Type B pancreatic cell (in vitro differentiated cells): ENCODE results near the gene ABCA13.

- PRO-cap: unidirectional peak, minus-strand start at chr7:47116851
Measured at GRCh38 chr7:47116721-47117057, 465.2 kb downstream of the TNS3 start.

- PRO-cap: no peak
Measured at GRCh38 chr7:47191703-47192072, 390.2 kb downstream of the TNS3 start.

DNA sequence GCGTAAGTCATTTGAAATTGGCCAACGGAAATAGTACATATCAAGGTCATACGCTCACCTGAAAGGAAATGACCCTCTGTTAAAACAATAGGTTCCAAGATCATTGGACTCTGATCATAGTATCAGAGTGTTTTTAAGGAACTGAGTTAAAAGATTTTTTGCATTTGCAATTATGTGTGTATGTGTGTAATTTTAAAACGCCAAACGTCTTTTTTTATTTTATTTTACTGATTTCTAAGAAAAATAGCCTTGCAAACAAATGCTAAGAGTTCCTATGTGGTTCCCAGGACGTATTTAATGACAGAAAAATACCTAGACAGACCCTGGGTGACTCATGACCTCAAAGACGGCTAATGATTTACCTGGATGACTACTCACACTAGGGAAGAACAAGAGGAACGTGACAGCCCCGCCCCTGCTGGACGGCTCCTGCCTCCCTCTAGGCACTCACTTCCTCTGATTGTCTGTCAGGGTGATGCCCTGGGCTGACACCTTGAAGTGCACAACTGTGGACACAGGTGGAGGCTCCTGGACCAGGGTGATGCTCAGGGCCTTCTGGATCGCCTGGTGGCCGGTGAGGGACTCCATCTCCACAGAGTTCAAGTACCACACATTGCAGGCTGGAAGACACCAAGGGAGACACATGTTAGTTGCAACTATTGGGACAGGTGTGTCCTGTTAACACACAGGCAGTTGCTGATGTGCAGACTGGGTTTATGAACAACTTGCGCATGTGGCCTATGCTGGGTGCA is 298.5 kb downstream of the TNS3 start:
- PRO-cap: no peak

DNA sequence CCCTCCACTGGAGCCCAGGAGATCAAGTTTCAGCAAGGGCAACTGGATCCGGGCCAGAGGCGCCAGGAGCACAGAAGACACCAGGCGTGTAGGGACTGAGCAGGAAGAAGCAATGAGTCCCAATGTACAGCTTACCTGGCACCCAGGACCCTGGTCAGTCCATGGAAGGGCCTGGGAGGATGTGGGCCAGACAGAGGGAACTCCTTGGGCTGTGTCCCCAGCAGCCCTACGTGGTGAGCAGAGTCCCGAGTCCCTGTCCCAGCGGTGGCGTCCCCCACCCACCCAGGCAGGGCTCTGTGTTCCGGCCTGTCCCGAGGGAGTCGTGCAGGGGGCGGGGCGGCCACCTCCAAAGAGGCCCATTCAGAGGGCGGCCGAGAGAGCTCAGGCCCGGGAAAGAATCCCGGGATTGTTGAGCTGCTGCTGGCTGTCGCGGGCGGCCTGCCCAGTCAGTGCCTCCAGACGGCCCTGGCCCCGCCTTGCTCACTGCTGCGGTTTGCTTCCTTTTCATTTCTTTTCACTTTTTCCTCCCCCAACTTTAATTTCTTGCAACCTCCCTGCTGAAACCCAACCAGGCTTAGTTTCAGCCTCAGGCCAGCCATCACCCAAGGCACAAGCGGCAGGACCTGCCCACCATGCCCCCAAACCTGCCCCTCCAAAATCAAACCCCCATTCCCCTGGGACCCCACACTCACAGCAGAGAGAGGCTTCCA is 253.9 kb downstream of the TNS3 start:
- PRO-cap: no peak

DNA sequence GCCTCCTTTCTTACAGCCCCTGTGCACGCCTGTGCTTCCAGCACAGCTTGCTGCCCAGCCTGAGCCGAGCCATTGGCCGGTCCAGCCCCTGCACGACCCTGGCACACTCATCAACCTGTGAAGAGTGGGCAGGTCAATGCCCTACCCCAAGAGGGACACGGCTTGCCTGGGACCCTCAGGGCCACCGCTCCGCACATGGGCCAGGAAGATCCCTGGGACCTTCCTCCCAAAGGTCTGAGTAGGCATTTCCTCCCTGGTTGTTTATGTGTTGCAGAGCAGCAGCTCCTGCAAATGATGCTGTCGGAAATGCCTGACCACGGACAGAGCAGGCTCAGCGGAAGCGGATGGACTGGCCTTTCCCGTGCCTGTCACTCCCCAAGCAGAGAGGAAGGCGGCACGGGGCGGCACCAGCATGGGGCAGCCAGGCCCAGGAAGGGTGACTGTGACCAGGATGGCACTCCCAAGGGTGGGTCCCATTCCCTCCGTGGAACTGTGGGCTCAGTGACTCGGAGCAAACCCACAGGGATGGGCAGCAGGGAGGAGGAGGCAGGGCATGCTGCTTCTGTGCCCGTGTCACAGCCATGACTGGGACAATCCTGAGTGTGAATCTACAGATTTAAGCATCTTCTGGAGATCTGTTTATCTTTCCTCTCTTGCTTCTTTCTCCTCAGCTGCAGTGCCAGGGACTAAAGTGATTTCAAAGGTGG is 252.4 kb downstream of the TNS3 start:
- PRO-cap: no peak

- PRO-cap: no peak
Measured at GRCh38 chr7:47352013-47352519, 229.8 kb downstream of the TNS3 start.

DNA sequence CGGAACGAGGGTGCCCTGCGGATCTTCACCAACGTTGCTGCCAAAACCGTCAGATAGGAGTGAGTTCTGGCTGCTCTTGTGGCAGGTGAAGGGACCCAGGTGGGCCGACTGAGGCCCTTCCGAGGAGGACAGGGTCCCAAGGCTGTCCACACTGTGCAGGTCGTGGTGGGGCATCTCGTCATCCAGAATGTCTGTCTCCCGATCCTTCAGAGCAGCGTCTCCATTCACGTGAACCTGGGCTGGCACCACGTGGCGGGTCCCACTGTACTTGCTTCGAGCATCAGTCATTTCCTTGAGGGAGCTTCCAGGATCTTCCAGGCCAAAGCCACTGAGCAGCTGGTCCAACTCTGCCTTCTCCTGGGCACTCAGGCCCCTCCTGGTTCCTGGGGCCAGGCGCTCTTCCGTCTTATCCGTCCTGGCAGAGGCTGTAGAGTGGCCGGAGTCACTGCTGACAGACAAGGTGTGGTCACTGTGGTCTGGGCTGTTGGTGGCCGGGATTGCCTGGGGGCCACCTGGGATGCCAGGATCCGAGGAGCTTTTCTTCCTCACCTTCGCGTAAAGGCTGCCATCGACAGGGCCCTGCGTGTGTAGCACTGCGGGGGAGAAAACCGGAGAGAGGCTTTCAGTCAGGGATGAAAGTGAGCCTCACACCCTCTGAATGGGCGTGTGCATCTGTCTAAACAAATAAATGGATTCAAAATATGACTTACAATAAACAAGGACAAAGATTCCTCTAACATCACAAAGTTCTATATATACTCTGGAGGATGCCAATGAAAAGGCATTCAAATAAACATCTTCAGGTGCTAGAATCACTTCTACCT is 212.7 kb downstream of the TNS3 start:
- PRO-cap: no peak

GRCh38 chr7:47401075-47401365 is 180.9 kb downstream of the TNS3 start:
- PRO-cap: no peak

- PRO-cap: no peak
Measured at GRCh38 chr7:47452814-47453555, 128.9 kb downstream of the TNS3 start.

- PRO-cap: no peak
Measured at GRCh38 chr7:47457439-47458057, 124.4 kb downstream of the TNS3 start.

DNA sequence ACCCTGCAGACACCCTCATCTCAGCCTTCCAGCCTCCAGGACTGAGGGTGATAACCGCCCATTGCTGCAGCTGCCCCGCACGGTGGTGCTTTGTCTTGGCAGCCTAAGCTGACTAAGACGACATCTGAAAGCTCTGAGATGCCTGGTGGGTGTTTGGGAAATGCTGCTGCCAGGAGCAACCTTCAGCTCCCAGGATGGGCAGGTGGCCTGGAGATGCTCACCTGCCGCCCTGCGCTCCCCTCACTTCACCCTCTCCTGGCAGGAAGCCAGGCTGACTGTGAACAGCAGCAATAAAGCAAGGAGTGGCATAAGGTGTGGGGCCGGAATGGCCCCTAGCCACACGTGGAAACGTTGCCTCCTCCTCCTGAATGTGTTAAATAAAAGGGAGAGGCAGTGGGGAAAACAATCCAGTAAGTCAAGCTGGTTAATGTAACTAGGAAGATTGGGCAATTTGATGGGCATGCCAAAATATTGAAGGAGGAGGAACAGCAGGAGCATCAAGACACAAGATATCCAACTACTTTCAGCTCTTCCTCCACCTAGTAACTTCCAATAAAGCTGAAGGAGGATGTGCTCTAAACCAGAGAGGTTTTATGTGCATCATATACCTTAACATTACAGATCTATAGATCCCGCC is 121.5 kb downstream of the TNS3 start:
- PRO-cap: no peak

- PRO-cap: no peak
Measured at GRCh38 chr7:47474645-47475089, 107.2 kb downstream of the TNS3 start.

DNA sequence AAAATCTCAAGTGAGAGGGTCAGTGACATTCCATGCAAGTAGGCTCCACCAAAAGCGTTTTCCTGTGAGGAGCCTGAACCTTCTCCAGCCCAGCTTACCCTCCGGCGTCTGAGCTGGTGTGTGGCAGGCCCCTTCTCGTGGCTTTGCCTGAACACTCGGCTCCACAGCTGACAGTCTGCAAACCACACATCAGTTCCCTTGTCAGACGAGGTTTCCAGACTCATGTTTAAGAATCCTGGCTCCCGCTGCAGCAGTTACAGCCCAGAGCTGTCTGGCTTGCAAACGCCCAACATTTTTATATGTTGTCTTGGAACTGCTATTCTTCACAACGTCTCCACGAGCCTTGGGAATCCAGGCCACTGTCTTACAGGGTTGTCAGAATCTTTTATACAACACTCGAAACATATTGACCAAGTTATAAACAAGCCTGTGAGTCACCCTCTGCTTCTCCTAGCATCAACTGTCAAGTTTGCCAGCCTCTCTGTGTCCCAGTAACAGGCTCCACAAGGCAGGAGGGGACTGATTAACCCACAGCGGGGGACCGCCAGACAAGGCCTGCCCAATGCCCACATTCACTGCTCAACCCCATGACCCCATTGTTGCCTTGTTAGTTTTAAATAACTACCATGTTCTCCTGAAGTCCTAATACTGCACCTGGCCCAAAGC is 68.1 kb downstream of the TNS3 start:
- PRO-cap: no peak

DNA sequence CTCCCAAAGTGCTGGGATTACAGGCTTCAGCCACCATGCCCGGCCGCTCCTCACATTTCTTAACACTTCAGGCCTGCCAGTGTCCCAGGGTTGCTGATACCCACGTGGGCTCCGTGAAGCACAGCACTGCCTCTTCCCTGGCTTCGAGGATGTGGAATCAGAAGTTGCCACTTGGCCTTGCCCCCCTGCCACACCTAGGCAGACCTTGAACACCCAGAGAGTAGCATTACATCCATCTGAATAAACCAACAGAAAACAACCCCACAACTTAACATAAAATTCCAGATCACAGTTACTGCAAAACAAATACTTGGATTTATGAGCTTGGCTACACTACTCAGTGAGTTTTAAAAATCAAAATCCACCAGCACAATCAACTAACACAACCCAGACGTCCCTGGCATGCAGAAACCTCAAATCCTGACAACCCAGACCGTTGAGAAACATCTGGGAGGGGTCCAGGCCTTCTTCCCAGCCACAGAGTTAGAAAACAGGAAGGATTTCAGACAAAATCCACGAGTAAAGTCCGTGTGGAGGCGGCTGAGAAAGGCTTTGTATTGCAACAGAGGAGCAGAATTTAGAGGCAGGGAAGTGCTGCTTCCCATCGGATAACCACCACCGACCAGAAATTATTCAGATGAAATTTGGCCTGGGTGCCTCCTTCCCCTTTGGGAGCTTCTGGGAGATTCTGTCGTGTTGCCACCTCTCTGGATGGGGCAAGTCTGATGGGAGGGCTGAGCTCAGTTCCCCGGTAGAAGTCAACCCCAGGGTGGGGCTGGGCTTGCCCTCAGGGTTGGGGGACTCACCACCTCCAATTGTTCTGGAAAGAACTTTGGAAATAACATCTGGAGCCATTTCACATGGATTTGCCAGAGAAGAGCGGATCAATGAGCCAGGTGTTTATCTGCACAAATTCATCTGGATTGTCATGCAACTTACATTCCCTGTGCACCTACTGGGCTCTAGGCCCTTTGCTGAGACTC is 61.5 kb downstream of the TNS3 start:
- PRO-cap: no peak

DNA sequence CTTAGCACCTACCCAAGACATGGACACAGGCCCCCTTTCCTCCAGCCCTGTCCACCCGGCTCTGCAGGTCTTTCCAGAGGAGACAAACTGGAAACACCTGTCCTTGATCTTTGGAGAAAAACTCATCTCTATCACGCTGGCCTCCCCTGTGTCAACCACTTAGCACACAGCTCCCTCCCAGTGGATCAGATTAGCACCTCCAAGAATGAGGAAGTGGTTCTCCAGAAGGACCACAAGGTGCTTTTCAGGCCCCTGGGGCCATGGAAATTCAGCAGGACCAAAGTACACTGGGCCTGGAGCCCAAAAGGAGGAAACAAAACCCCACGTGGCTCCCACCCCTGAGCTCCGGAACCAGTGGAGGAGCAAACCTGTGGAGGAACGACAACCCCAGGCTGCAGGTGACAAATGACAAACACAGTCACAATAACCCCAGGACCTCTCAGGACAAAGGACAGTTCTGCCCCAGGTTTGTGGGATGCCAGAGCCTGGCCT is 5.9 kb downstream of the TNS3 start:
- PRO-cap: no peak

DNA sequence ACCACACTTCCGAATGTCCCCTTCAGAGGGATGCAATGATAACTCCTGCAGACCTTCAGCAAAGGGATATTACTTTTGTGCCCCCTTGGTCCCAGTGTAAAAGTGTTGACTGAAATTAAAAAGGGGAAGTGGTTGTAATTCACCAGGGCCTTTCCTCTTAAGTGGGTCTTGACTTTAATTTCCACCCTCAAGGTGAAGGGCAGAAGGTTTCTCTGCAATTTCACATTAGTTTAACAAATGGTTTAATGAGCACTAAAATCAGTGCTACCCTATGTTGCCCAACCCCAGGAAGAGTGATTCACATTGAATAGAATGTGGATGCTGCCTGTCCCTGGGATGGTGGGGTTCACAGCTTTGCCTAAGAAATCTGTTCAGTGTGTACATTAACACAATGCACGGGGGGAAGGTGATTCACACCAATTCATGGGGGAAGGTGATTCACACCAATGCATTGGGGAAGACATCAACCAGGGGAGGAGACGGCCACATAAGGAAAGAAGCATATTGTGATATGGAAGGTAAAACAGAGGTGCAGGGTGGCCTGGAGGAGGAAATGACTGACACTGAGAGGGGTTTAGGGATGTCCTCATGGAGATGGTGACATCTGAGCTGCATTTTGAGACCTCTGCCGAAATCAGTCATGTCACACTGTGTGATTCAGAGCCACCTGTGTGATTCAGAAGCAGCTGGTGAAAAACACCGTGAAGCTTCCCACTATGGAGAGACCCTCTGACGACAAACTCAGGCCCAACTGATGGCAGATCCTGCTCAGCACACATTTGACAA is 19.5 kb upstream of the TNS3 start:
- PRO-cap: no peak

DNA sequence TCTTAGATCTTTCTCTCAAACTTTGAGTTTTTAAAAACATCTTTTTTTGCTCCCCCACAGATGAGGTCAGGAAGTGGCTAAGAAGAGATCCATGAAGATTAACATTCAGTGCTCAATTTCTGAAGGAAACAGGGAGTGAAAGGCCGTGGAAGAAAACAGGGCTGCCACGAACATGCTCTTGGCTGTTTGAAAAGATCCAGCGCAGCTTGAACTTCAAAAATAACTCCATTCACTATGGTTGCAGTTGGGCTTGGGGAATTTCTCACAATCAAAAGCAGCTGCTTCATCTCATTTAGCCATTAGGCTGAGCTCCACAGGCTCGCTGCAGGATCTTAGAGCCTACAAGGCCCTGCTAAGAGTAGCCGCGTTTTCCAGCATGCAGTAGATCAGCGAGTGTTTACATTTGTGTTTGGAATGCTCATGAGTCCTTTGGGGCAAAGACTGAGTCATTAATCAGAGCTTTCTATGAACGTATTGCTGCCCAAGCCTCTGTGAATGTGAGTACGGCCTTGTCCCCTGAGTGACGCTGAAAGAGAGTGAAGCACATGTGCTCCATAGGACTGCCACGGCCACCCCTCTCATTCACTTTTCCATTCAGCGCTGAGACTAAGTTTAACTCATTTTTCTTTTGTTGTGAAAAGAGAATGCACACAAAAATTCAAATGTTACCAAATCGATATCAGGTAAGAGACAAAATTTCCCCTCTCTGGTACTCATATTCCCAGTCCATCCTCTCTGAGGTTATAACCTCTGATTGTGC is 41.3 kb upstream of the TNS3 start:
- PRO-cap: no peak

- PRO-cap: no peak
Measured at GRCh38 chr7:47647189-47647811, 65.4 kb upstream of the TNS3 start.

DNA sequence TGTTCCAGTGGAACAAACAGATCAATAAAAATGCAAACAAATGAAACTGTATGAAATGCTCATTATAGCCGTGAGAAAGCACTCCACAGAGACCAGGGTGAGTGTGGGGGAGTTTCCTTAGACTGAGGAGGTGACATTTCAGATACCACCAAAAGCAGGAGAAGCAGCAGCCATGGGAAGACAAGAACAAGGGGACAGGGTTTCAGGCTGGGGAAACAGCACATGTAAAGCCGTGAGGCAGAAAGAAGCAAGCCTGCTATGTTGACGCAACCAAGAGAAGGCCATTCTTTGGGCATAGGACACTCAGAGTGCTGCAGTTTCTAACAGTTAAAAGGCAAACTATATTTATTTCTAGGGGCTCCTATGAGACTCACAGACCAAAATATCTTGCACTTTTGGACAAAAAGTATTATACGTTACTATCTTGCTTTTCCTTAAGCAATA is 2.3 kb downstream of the HUS1 start:
- PRO-cap: no peak

DNA sequence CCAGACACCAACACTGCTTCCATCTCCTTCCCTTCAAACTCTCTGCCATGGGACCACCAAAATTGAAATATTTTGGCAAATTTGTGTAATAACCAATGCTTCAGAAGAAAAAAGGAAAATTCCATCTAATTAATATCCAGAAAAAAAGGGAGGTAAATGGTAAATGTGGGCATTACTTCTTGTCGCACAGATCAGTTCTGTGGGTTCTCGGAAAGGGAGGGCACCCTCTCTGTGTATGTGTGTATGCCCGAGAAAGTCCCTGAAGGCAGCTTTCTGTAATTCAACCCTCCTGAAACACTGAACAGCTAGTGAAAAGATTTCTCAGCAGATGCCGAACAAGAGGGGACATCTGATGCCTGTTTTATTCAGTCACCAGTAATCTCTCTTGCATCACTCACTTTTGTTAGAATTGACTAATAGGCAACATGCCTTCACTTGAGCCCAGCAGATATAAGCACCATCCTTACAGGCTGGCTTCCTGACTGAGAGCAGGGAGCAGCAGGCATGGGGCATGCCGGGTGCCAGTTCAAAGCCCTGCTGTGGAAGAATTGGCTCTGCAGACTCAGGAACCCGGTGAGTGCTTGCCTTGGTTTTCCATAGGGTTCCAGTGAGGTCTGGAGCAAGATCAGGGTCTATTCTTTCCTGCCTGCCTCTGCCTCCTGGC is at the start of gene ABCA13:
Gene ABCA13, plus strand, starts transcription at position 479 of the 664 bp plus-strand sequence.
- PRO-cap: no peak